HepG2 (cell line): ENCODE measurements around a stretch of chr12.

DNA sequence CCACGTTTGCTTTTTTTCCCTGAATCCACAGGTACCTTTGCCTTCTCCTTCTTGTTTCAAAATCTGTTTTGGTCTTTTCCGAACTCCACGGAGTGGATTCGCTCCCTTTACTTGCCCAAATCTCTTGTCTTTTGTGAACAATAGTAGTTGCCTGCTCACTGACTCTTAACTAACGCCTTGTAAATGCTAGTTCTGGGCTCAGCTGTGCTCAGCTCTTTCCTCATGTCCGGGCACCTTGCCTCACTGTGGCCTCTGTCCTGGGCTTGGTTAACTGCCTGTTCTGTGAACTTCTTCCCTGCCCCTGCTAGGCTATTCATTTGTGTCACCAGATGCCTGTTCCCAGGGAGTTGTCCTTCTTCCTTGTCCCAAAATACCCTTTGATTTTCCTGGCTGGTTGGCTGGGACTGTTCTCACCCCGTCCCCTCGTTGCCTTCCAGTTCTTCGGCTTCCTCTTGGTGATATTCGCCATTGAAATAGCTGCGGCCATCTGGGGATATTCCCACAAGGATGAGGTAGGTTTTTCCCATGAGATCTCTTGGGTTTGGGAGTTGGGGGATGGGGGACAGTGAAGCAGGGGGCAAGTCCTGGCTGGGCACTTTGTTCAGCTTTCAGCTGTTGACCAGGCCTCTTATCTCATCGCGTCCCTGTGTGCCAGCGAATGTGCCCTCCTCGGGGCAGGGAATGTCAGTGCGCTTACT is 32.9 kb downstream of the CD9 start:
- RRBS, 2 experiments = no CpG with 5 or more reads among the region's 16 CpGs
CAGE:
- cytosol, long polyA minus RNA = no peak
- cytosol, long polyA plus RNA = no peak
- long polyA plus RNA = no peak
- nucleus, long polyA minus RNA = no peak
- nucleus, long polyA plus RNA = no peak

DNA sequence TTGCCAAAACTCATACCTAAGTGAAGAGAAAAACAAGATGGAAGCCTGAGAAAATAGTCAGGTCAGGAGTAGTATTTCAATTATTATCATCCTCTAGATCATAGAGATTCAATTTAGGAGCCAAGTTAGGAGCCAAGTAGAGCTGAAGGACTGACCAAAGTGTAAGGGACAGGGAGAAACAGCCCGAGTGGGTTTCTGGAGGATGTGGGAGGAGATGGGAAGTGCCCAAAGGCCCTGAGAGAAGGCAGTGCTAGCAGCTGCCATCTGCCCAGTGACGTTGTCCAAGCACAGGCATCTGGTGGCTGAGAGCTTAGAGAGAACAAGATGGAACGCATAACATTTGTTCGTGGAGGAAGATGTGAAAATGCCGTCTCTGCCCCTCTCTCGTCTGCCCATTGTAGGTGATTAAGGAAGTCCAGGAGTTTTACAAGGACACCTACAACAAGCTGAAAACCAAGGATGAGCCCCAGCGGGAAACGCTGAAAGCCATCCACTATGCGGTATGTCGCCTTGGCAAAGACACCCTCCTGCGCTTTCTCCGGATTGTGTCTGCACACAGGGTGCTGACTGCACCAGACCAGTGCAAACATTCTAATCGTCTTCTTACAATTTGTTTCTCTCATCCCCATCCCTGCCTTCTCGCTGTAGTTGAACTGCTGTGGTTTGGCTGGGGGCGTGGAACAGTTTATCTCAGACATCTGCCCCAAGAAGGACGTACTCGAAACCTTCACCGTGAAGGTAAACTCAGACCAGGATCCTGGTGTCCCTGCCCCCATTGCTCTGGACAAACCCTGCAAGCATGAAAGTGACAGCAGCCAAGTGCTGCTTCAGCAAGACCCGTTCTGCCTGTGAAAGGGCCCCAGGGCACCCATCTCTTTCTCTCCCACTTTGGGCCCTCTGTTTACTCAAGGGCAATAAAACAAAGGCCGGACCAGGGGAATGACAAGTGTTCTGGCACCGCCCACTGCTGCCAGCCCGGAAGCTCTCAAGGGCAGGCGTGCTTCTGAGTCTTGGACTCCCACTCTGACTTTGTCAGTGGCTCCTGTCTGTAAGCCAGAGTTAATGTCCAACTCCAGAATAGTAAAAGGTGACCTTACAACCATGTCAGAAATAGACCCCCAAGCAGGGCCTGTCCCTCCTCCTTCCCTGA is 35.0 kb downstream of the CD9 start:
- RRBS, 2 experiments = 20 to 26% methylated on average over 3 of the region's 23 CpGs
CAGE:
- cytosol, long polyA minus RNA = no peak
- cytosol, long polyA plus RNA = no peak
- long polyA plus RNA = no peak
- nucleus, long polyA minus RNA = no peak
- nucleus, long polyA plus RNA = no peak

DNA sequence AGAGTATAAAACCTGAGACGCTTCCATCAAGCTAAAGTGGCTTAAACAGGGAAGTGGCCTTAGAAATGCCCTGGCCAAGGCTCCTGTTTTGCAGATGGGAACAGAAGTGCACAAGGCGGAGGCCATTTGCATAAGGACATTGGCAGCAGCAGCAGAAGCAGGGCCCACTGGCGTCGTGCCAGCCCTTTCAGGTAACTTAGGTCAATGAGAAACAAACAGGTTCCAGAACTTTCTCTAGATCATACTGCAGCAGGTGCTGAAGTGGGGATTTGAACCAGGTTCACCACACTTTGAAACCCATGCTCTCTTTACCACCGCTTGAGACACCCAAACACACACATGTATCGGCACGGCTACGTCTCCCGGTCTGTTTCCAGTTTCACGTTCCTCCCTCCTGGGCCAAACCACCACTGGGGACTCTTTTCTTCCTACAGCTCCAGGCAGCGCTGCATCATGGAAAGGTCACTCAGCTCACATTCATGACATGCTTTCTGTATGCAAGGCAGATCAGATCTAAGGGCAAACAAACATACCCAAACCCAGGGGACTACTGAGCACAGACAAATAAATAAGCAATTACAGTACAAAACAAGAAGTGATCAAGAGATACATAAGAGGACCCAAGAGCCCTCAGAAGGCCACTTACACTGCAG is 45.9 kb upstream of the PLEKHG6 start:
- RRBS, 2 experiments = no CpG with 5 or more reads among the region's 11 CpGs
CAGE:
- cytosol, long polyA minus RNA = no peak
- cytosol, long polyA plus RNA = no peak
- long polyA plus RNA = no peak
- nucleus, long polyA minus RNA = no peak
- nucleus, long polyA plus RNA = no peak

GRCh38 chr12:6273264-6273942 is 37.1 kb upstream of the PLEKHG6 start:
- RRBS, 2 experiments = no CpG with 5 or more reads among the region's 9 CpGs
CAGE:
- cytosol, long polyA minus RNA = no peak
- cytosol, long polyA plus RNA = no peak
- long polyA plus RNA = no peak
- nucleus, long polyA minus RNA = no peak
- nucleus, long polyA plus RNA = no peak

GRCh38 chr12:6309956-6310418 is 495 bp upstream of the PLEKHG6 start:
- RRBS, 2 experiments = 1 to 2% methylated on average over 6 to 10 of the region's 23 CpGs
CAGE:
- cytosol, long polyA minus RNA = start-site peak on the plus strand at chr12:6310265-6310428, 5 reads
- cytosol, long polyA plus RNA = start-site peak on the plus strand at chr12:6310188-6310306, 55 and 49 reads in 2 replicates
- long polyA plus RNA = start-site peak on the plus strand at chr12:6310158-6310468, 35 and 50 reads in 2 replicates
- nucleus, long polyA minus RNA = no peak
- nucleus, long polyA plus RNA = no peak

DNA sequence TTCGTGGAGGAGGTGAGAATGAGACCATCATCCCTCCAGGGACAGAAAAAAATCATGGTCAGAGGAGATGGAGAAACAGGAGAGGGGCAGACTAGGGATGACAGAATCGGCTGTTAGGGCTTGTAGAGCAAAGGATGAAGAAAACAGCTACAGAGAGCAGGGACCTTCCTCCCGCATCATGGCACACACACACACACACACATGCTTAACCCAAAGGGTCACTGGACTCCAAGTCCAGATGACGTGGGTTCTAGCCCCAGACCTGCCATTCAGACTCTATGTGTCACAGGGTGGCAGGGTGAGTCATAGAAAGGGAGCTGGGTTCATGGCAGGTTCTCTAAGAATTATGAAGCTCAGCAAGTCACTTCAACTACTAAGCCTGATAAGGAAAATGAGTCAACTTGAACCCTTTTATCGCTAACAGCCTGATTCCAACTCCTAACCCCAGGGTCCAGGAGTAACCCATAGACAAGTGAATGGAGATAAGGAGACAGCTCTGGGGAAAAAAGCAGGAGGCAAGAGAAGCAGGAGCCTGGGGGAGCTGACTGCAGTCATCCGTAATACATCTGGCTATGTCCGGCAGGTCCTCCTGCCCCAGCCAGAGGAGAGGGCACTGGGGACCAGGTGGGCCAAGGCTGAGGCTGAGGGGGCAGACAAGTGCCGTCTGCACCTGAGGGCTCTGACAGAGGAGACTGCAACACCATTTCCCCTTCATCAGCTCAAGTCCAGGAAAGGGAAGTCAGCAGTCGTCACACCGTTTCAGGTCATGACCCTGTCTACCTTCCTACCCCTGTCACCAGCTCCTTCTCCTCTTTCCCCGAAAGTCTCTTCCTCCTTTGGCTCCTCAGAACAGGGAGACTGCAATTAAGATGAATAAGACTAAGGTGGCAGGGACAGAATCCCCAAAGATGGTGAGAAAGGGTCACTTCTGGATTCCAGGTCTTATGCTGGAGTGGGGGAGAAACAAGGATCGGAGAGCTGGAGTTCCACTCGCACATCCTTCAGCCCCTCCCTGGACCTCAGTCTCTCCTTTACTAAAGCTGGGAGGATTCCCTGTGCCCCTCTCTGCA is 3.7 kb upstream of the TNFRSF1A start:
- RRBS, 2 experiments = no CpG with 5 or more reads among the region's 13 CpGs
CAGE:
- cytosol, long polyA minus RNA = no peak
- cytosol, long polyA plus RNA = no peak
- long polyA plus RNA = no peak
- nucleus, long polyA minus RNA = no peak
- nucleus, long polyA plus RNA = no peak

DNA sequence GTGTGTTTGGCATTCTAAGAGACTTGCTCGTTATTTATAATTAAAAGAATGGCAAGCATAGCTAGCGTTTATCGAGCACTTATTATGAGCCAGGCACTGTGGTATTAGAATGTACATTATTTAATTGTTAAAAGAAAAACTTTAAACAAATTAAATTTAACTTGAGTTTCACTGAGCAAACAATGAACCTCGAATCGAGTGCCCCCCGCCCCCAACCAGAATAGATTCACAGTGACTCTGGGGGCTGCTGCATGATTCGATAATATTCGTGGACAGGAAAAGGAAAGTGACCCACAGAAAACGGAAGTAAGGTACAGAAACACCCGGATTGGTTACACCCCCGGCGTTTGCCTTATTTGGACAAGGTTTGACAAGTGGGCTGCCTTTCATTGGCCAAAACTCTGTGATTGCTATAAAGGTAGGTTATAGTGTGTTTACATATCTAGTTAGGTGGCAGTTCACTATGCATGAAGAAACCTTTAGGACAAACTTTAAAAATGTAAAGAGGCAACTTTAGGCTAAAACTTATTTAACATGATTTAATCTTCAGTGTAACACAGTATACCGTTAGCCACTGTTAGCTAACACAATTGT is 7.3 kb downstream of the SCNN1A start:
- RRBS, 2 experiments = no CpG with 5 or more reads among the region's 13 CpGs
CAGE:
- cytosol, long polyA minus RNA = no peak
- cytosol, long polyA plus RNA = no peak
- long polyA plus RNA = no peak
- nucleus, long polyA minus RNA = no peak
- nucleus, long polyA plus RNA = no peak

- RRBS, 2 experiments = 94 to 97% methylated on average over 2 of the region's 10 CpGs
CAGE:
- cytosol, long polyA minus RNA = no peak
- cytosol, long polyA plus RNA = no peak
- long polyA plus RNA = no peak
- nucleus, long polyA minus RNA = no peak
- nucleus, long polyA plus RNA = no peak
Observed at GRCh38 chr12:6388222-6388881, 4.4 kb downstream of the LTBR start.

- RRBS, 2 experiments = no CpG with 5 or more reads among the region's 11 CpGs
CAGE:
- cytosol, long polyA minus RNA = no peak
- cytosol, long polyA plus RNA = no peak
- long polyA plus RNA = no peak
- nucleus, long polyA minus RNA = no peak
- nucleus, long polyA plus RNA = no peak
Observed at GRCh38 chr12:6457197-6457828, 5.5 kb downstream of the TAPBPL start.

DNA sequence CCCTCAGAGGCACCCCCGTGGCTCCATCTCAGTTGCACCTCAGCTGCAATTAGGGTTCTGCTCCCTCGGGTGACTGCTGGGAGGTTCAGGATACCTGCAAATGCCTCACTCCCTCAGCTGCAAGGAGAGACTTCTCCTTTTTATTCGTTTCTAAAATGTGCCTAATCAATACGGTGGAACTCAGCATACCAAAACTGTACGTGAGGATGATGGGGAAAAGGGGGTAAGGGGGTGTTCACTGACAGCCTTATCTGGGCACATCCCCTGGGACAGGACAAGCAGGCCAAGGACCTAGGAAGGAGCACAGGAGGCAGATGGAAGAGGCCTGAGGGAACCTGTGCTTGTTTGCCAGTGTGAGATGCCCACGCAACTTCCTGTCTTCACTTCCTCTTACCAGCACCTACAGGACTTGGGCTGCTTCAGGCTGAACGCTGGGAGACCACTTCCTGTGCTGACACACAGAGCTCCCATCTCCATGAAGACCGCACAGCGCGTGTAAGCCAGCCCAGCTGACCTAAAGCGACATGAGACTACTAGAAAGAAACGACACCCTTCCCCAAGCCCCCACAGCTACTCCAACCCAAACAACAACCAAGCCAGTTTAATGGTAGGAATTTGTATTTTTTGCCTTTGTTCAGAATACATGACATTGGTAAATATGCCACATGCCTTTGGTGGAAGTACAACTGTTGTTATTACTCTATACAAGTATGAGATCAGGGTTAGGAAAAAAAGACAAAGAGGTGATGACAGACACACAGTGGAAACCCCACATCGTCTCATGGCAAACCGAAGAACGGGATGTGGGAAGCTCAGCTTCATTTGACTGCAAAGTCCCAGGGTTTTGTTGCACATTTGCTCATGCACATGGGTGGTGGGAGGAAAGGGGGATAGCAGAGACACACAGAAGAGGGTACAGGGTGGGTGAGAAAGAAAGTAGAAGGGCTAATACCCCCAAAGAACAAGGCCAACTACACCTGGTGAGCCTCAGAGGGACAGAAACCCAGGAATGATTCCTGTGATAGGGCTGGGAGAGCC is 8.5 kb downstream of the VAMP1 start:
- RRBS, 2 experiments = no CpG with 5 or more reads among the region's 15 CpGs
CAGE:
- cytosol, long polyA minus RNA = no peak
- cytosol, long polyA plus RNA = no peak
- long polyA plus RNA = no peak
- nucleus, long polyA minus RNA = no peak
- nucleus, long polyA plus RNA = no peak

DNA sequence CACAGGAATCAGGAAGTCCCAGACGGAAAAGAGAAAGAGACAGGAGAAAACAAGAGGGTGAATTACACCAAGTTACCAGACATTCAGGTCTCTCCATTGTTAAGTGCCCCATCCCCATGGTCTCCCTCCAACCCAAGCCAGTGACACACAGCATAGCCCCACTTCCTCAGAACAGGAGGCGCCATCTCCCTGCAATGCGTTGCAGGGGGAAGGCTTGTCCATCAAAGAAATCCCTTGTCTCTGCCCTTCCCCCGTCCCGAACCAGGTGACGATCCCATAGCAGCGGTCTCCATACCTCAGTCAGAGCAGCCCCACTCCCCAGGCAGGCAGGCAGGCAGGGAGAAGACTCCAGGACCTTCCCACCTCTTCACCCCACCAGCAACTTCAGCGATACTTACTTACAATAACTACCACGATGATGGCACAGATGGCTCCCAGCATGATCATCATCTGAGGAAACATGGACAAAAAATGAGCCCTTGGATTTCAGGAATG is 5.9 kb downstream of the VAMP1 start:
- RRBS, 2 experiments = no CpG with 5 or more reads among the region's 9 CpGs
CAGE:
- cytosol, long polyA minus RNA = no peak
- cytosol, long polyA plus RNA = no peak
- long polyA plus RNA = no peak
- nucleus, long polyA minus RNA = no peak
- nucleus, long polyA plus RNA = no peak

- RRBS, 2 experiments = no CpG with 5 or more reads among the region's 3 CpGs
CAGE:
- cytosol, long polyA minus RNA = no peak
- cytosol, long polyA plus RNA = no peak
- long polyA plus RNA = no peak
- nucleus, long polyA minus RNA = no peak
- nucleus, long polyA plus RNA = no peak
Observed at GRCh38 chr12:6469830-6470105, 709 bp downstream of the VAMP1 start.

GRCh38 chr12:6569748-6570594 is 1.9 kb upstream of the NOP2 start:
- RRBS, 2 experiments = no CpG with 5 or more reads among the region's 15 CpGs
CAGE:
- cytosol, long polyA minus RNA = no peak
- cytosol, long polyA plus RNA = no peak
- long polyA plus RNA = no peak
- nucleus, long polyA minus RNA = no peak
- nucleus, long polyA plus RNA = no peak

GRCh38 chr12:6575599-6575899 is 7.5 kb upstream of the NOP2 start:
- RRBS, 2 experiments = no CpG with 5 or more reads among the region's 4 CpGs
CAGE:
- cytosol, long polyA minus RNA = no peak
- cytosol, long polyA plus RNA = no peak
- long polyA plus RNA = no peak
- nucleus, long polyA minus RNA = no peak
- nucleus, long polyA plus RNA = no peak

- RRBS, 2 experiments = no CpG with 5 or more reads among the region's 10 CpGs
CAGE:
- cytosol, long polyA minus RNA = no peak
- cytosol, long polyA plus RNA = no peak
- long polyA plus RNA = no peak
- nucleus, long polyA minus RNA = no peak
- nucleus, long polyA plus RNA = no peak
Observed at GRCh38 chr12:6646339-6646831, 847 bp downstream of the ACRBP start.

- RRBS, 2 experiments = no CpG with 5 or more reads among the region's 4 CpGs
CAGE:
- cytosol, long polyA minus RNA = no peak
- cytosol, long polyA plus RNA = no peak
- long polyA plus RNA = no peak
- nucleus, long polyA minus RNA = start-site peak on the minus strand at chr12:6666520-6666674, 7 reads
- nucleus, long polyA plus RNA = no peak
Observed at GRCh38 chr12:6665928-6666802, 3.2 kb upstream of the ING4 start.

- RRBS, 2 experiments = no CpG with 5 or more reads among the region's 7 CpGs
CAGE:
- cytosol, long polyA minus RNA = no peak
- cytosol, long polyA plus RNA = no peak
- long polyA plus RNA = no peak
- nucleus, long polyA minus RNA = start-site peak on the minus strand at chr12:6688337-6688584, 8 reads
- nucleus, long polyA plus RNA = no peak
Observed at GRCh38 chr12:6688390-6688741, 809 bp downstream of the ZNF384 start.

DNA sequence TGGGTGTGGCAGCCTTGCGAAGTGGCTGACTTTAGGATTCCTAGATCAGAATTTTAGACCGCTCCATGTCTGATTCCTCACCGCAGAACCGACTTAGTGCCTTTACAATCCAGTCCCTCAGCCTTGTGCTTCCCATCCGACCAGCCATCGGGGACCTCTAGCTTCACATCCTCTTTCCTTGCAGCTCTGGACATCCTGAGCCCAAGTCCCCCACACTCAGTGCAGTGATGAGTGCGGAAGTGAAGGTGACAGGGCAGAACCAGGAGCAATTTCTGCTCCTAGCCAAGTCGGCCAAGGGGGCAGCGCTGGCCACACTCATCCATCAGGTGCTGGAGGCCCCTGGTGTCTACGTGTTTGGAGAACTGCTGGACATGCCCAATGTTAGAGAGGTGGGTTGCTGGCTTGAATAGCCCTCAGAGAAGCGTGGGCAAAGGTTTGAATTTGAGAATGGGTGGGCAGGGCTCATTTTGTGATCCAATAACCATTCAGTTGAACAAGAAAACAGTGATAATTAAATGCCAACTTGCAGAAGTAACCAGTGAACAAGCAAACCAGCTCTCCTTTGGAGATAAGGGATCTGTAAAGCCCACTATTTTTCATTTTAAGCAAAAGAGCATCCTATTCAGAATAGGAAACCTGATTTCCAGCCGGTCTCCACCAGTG is 715 bp downstream of the COPS7A start:
- RRBS, 2 experiments = no CpG with 5 or more reads among the region's 12 CpGs
CAGE:
- cytosol, long polyA minus RNA = no peak
- cytosol, long polyA plus RNA = no peak
- long polyA plus RNA = no peak
- nucleus, long polyA minus RNA = no peak
- nucleus, long polyA plus RNA = no peak

- RRBS, 2 experiments = no CpG with 5 or more reads among the region's 7 CpGs
CAGE:
- cytosol, long polyA minus RNA = no peak
- cytosol, long polyA plus RNA = no peak
- long polyA plus RNA = no peak
- nucleus, long polyA minus RNA = no peak
- nucleus, long polyA plus RNA = no peak
Observed at GRCh38 chr12:6735591-6736206, 11.9 kb downstream of the COPS7A start.

DNA sequence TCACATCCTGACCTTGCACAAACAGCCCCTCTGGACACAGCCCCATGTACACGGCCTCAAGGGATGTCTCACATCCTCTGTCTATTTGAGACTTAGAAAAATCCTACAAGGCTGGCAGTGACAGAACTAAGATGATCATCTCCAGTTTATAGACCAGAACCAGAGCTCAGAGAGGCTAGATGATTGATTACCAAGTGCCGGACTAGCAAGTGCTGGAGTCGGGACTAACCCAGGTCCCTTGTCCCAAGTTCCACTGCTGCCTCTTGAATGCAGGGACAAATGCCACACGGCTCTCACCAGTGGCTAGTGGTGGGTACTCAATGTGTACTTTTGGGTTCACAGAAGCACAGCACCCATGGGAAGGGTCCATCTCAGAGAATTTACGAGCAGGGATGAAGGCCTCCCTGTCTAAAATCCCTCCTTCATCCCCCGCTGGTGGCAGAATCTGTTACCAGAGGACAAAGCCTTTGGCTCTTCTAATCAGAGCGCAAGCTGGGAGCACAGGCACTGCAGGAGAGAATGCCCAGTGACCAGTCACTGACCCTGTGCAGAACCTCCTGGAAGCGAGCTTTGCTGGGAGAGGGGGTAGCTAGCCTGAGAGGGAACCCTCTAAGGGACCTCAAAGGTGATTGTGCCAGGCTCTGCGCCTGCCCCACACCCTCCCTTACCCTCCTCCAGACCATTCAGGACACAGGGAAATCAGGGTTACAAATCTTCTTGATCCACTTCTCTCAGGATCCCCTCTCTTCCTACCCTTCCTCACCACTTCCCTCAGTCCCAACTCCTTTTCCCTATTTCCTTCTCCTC is 1.6 kb upstream of the GPR162 start:
- RRBS, 2 experiments = no CpG with 5 or more reads among the region's 9 CpGs
CAGE:
- cytosol, long polyA minus RNA = no peak
- cytosol, long polyA plus RNA = no peak
- long polyA plus RNA = no peak
- nucleus, long polyA minus RNA = no peak
- nucleus, long polyA plus RNA = no peak